ENCODE results near the gene KDM3B.

DNA sequence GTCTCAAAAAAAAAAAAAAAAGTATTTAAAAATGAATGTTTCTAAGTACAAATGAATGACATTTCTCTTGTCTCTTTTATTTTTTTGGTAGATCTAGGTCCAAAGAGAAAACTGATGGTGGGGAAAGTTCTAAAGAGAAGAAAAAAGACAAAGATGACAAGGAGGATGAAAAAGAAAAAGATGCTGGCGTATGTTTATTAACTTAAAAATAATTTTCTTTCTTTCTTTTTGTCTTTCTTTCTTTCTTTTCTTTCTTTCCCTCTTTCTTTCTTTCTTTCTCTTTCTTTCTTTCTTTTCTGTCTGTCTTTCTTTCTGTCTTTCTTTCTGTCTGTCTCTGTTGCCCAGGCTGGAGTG, 12.2 kb downstream of the DDX46 start:
- RRBS, result no CpG with 5 or more reads among the region's 1 CpG

DNA sequence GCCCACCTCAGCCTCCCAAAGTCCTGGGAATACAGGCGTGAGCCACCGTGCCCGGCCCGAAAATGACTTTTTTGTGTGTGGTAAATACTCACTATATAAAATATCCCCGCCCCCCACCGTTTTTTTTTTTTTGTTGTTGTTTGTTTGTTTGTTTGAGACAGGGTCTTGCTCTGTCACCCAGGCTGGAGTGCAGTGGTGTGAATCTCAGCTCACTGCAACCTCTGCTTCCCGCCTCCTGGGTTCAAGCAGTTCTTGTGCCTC, 39.4 kb downstream of the DDX46 start:
- RRBS, result no CpG with 5 or more reads among the region's 7 CpGs

GRCh38 chr5:134846601-134847132, 899 bp downstream of the C5orf24 start:
- RRBS, result no CpG with 5 or more reads among the region's 13 CpGs

DNA sequence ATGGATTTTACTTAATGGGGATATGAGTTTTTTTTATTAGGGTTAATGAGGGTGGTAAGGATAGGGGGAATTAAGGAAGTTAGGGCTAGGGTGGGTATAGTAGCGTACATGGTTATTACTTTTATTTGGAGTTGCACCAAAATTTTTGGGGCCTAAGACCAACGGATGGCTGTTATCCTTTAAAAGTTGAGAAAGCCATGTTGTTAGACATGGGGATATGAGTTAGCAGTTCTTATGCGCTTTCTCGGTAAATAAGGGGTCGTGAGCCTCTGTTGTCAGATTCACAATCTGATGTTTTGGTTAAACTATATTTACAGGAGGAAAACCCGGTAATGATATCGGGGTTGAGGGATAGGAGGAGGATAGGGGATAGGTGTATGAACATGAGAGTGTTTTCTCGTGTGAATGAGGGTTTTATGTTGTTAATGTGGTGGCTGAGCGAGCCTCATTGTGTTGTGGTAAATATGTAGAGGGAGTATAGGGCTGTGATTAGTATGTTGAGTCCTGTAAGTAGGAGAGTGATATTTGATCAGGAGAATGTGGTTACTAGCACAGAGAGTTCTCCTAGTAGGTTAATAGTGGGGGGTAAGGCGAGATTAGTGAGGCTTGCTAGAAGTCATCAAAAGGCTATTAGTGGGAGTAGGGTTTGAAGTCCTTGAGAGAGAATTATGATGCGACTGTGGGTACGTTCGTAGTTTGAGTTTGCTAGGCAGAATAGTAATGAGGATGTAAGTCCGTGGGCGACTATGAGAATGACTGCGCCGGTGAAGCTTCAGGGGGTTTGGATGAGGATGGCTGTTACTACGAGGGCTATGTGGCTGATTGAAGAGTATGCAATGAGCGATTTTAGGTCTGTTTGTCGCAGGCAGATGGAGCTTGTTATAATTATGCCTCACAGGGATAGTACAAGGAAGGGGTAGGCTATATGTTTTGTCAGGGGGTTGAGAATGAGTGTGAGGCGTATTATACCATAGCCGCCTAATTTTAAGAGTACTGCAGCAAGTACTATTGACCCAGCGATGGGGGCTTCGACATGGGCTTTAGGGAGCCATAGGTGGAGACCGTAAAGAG, 21.7 kb downstream of the PCBD2 start:
- RRBS, result no CpG with 5 or more reads among the region's 25 CpGs

- RRBS, result no CpG with 5 or more reads among the region's 16 CpGs
Observed at GRCh38 chr5:135343116-135343812, 55.8 kb downstream of the MACROH2A1 start.

DNA sequence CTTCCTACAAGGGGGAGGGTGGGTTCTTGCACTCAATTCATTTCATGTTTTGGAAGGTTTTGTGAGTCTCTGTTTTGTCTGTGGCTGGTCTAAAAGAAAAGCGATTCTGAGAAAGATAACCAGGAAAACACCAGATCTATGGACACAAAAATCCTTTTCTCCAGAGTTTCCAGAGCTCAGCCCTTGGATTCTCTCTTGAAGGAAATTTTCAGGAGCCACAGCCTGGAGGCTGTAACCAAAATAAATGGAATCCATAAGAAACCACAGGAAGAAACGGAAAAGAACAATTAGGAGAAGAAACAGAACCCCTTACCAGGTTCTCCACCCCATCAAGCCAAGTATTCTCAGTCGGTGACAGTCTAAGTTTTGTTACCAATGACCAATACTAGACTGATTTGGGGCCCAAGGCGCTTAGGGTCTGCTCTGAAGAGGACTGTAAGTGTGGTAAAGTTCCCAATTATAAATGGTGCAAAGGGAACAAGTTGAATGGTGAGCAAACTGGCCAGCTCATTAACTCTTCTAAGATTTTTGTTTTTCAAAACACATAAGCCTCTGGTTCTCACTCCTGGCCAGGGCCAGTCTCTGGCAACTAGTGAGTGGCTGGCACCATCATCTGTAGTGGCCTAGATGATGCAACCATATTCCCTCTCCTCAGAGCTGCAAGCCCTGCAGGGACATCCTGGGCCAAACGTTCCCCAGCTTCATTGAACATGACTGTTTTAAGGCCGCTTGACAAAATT, 24.3 kb downstream of the MACROH2A1 start:
- RRBS, result no CpG with 5 or more reads among the region's 6 CpGs

DNA sequence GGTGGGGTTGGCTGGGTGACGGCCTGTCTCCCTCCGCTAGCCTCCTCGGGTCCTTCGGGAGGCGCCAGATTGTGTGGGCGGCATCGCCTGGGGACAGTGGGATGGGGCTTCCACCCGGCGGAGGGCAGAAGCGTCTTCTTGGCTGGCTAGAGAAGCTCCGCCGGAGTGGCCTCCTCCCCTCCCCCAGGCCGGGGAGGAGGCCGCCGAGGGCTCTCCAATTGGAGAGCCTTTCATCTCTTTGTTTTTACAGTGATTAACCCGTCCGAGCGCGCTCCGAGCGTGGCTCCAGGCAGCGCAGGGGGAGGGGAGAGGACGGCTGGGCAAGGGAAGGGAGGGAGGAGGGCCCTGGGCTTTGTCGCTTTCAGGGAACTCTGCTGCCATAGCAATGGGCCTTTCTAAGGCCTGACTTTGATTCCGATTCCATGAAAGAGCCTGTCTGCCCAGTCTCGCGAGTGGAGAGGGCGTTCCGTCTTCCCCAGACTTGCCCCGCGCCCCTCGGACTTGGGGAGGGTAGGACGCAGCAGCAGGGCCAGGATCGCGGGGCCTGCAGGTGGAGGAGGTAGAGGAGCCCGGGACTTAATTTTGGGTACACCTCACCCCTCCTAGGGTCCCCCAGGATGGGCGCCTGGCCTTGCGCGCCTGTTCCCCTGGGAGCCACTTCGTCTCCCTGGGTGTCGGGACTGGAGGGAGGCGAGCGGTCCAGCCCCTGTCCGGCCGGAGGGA, 36.8 kb upstream of the TIFAB start:
- RRBS, result 80% methylated on average over 3 of the region's 45 CpGs

GRCh38 chr5:135976246-135976650, 21.5 kb upstream of the LECT2 start:
- RRBS, result no CpG with 5 or more reads among the region's 5 CpGs

DNA sequence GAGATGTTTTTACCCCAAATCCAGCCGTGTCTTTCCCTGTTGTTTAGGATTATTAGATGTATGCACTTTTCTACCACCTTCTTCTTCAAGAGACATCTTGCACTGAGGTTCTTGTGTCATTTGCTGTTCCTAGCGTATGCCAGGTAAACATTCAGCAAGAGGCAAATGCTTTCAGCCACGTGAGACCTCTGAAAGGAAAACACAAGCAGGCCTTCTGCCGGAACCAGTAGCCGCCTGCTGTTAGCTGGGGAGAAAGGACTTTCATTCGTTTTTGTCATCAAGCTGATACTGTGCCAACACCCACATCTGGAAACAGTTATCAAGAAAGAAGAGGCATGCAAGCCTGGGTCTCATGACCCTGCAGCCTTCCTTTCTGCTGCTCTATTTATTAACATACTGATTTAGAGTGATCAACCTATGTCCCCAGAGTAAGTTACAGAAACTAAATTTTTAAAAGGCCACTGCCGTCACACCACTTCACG, 9.4 kb upstream of the TGFBI start:
- RRBS, result no CpG with 5 or more reads among the region's 8 CpGs

GRCh38 chr5:136132976-136134154, 720 bp downstream of the SMAD5 start:
- RRBS, result 2% methylated on average over 26 of the region's 68 CpGs

DNA sequence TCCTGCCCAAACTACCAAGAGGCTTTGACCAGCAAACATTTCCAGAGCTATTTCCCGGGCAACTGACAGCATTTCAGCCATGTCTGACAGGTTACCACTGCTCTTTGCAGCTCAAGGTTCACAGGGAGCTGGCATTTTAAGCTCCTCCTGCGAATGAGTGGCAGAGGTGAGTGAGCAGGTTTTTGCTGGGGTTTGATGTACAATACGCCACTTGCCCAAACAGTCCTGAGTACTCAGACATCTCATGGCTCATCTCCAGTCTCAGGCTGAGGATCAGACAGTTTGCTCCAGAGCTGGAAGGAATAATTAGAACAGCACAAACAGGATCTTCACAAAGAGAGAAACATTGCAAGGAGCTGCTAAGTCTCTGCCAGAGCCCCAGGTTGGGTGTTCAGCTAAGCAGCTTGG, 390.2 kb downstream of the SPOCK1 start:
- RRBS, result no CpG with 5 or more reads among the region's 3 CpGs

DNA sequence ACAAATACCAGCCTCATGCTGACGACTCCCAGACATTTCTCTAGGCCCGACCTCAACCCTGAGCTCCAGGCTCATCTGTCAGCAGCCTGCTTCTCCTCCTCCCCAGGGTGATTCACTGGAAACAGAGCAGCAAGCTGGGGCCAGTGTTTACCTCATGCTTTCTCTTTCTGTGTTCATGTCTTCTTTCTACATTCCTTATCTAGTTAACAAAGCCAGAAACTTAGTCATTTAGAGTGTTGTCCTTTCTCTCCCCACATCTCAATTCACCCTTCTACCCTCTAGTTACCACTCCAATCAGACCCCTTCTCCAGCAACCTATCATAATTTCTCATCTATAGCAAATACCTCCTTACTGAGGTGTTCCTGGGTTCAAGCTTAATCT, 312.0 kb downstream of the SPOCK1 start:
- RRBS, result no CpG with 5 or more reads among the region's 2 CpGs

- RRBS, result no CpG with 5 or more reads among the region's 10 CpGs
Observed at GRCh38 chr5:137734599-137735220, 1.2 kb downstream of the KLHL3 start.

DNA sequence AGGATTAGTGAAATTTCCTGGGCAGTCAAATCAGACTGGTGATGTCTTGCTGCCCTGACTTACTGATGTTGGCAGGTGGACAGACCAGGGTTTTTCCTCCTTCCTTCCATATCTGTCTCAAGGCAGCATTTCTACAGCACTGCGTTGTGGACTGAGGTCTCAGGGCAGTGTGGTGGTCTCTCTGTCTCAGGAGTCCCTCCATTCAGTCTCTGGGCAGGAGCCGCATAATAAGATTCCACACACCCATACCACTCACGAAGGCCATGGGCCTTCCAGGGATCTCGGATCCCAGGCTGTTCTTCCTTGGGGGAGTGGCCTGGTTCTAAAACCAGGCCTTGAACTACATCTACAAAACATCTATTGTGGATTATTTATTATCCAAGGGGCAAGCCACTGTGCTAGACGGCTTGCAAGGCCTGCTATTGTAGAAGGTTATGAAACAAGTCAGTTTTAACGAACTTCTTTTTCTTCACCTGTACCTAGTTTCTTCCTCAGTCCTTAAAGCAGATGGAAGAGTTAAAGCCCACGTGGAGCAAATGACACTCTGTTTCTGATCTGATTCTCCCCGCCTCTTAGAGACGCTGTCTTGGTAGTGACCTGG, 895 bp downstream of the GFRA3 start:
- RRBS, result no CpG with 5 or more reads among the region's 9 CpGs

DNA sequence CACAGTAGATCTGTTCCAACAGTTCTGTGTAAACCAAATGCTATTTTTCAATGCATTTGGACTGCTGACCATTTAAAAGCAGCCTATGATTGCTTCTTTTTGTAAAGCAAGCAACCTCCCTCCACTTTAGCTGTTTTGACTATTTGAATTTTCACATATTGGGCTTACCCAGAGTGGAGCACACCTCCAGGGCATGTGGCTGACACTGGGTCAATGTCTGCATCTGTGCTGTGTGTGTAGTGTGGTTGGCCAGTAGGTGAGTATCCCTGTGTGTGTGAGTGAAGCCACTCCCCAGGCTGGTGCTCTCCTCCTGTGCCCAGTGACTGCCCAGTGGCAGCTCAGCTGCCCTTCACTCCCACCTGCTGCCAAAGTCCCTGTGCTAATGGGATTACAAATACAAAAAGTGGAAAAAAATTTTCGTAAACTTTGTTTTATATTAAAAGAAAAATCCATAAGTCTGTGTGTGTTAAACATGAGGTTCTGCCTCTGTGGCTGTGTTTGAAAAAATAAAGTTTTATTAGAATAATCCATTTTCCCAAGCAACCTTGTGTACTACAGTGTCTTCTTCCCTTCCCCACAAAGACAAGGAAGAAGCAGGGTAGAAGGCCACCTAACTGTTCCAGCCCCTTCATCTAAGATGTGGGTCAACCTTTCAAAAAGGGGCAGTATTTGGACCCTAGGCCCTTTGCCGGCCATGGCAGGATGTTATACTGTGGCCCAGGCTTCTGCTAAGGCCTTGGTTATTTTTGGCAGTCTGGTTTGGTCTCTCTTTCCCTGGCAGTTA, 3.1 kb upstream of the KDM3B start:
- RRBS, result no CpG with 5 or more reads among the region's 2 CpGs

- RRBS, result 3% methylated on average over 33 of the region's 93 CpGs
Observed at GRCh38 chr5:138352627-138353374, at the start of gene KDM3B. Gene KDM3B (plus strand): TSS chr5:138352685.

- RRBS, result no CpG with 5 or more reads among the region's 4 CpGs
Observed at GRCh38 chr5:138369577-138370247, 17.2 kb downstream of the KDM3B start.

DNA sequence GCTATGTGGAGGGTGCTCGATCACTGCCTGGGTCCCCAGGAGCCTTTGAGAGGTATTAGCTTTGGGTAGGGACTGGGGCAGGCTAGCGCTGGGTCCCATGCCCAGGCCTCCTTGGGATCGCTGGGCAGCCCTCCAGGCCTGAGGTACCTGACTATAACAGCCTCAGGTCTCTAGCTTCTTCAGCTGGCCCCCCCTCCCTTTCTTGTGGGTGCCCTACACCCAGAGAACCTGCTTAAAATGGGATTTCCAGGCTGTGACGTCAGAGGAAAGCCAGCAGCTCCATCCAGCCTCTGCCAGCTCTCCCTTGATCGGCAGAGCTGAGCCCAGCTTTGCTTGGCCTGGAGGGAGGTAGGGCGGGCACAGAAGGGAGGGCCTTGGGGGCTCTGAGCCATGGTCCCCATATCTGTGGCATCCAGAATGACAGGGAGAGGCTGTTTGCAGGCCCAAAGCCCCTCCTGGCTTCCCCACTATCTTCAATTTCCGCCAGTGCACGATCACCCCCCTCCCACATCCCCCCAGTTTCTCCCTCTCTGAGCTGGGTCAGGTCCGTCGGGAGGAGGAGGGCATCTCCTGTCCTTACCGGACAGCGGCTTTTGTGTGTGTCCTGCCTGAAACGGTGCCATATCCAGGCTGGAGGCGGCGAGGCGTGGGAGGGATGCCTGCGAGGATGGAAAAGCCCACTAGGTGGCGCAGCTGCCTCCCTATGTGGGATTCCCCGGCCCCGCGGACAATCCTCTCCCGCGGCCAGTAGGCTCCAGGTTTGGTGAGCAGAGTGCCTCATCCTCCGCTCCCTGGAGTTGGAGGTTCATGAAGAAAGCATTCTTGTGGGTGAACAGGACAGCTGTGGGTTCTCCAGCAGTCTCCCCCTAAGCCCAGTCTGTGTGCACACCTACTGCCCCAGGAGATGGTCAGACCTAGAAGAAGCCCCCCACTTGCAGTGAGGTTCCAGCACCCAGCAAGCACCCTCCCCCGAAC, 10.9 kb downstream of the REEP2 start:
- RRBS, result no CpG with 5 or more reads among the region's 25 CpGs

DNA sequence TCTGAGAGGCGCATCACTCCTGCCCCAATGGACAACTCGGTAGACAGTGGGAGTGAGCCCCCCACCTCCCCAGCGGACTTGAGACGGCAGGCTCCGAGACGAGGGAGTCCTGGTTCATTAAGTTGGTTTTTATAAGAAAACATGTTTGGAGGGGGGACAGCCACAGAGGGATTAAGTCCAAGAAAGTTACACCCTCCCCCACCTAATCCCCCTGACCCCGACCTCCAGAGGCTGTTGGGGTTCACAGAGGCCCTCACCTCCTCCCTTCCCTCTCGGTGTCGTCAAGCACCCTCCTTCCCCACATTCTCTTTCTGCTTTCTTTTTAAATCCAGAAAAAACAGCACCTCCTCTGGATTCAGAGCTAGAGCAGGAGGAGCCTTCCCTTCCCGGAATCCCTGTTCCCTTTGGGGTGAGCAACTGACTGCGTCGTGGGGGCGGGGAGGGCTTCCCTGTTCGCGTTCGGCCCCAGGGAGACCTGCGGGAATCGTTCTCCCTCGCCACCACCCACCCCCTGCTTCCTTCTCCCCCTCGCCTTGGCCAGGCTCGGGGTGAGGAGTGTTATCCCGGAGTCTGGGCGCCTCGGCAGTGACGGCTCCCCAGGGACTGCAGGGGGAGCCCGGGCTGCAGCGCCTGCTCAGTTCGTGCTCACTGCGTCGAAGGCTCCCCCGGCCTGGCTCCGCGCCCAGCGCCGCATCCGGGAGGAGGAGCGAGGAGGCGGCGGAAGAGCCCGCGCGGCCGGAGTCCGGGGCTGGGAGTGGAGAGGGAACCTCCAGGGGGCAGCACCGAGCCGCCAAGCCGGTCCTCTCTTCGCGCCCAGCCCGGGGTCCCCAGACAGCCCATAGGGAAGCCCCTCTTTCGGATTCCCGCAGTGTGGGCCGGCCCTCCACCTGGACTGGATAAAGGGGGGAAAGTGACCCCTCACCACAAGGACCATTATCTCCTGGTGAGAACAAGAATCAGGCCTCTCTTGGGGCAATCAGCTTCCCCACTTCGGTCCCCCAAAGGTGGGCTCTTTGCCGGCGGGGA, 1.5 kb upstream of the EGR1 start:
- RRBS, result 2% methylated on average over 26 of the region's 56 CpGs